NB4 (cell line): ENCODE results near the genes AP3S2, CIB1 and CRTC3.

DNA sequence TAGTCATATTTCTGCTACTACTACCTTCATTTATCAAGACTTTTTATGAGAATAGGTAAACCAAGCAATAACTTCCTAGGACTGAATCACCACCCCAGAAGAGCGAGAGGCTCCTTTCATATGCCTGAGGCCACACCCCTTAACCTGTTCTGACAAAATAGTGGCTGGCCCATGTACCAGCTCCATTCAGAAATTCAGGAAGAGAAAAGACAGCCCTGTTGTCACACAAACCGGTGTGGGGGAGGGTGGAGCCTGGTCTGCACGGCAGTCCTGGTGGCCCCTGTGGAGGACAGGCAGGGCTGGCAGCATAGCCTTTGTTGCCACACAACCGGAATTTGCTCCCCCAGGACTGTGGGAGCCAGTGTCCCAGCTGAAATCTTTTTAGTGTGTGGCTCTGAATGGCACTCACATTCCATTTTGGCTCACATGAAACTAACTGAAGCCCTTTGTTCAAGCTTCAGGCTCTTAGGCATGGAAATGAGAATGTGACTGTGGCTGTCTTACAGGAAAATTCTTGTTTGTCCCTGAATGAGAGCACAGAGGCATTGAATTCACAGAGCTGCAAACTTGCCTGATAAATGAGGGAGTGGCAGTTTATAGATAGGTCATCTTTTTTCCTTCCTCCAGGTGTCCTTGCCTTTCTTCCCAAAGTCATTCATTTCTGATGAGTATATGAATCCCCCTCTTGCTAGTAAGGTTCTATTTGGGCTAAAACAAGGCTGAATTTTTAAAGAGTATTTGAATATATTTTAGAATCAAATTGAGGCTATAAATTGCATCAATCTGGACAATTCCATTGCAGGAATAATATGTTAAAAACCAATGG, 23.7 kb downstream of the RLBP1 start:
- RRBS: 71% methylated on average over 3 of the region's 4 CpGs

DNA sequence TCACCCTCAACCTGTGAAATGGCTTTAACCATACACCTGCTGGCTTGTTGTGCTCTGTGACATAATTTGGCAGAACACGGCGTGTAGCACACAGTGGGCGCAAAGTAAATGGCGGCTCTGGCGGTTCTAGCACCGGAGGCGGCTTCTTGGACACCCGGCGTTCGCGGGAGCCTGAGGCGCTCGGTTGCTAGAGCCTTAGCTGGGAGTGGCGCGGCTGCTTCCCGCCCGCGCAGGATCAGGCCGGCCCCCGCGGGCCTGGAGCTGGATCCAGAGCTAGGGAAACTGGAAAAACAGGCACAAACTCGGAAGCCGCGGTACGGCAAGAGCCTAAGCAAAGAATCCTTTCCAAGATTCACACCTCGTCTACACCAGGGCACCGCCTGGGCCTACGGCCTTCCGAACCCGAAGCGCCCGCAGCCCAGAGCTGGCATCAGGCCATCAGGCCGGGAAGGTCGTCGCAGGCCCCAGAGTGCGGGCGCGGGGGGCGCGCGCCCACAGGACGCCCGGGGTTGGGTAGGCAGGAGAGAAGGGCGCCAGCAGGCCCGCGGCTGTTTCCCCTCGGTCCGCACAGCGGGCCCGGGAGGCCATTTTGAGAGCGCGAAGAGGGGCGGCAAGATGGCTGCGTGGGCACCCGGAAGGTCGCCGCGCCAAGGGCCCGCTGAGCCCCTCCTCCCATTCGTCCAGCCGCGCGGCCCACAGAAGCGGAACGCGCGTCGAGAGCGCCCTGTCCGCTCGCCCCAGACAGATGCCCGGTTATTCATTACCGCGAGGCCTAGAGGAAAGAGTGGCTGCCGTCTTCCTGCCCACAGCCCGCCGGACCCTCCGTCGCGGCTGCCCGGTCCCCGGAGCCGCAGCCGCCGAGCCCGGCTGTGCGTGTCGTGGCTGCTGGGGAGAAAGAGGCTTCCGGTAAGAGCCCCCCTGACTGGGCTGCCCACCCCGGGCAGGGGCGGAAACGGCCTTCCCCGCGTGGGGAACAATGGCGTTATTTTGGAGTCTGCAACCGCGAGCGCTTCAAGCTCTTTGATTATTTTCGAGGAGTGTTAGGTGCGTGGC, 44.1 kb upstream of the POLG start:
- RRBS: 97% methylated on average over 29 of the region's 100 CpGs

- RRBS: no CpG with 5 or more reads among the region's 31 CpGs
Observed at GRCh38 chr15:89631533-89632479, 23.5 kb downstream of the KIF7 start.

GRCh38 chr15:89669751-89670311, 9.3 kb downstream of the PLIN1 start:
- RRBS: no CpG with 5 or more reads among the region's 15 CpGs

- RRBS: no CpG with 5 or more reads among the region's 8 CpGs
Observed at GRCh38 chr15:89874873-89875340, 18.9 kb downstream of the AP3S2 start.

GRCh38 chr15:89893503-89894626, at the start of gene AP3S2:
Gene AP3S2, minus strand, starts transcription at chr15:89893994.
- RRBS: 1% methylated on average over 37 of the region's 73 CpGs

DNA sequence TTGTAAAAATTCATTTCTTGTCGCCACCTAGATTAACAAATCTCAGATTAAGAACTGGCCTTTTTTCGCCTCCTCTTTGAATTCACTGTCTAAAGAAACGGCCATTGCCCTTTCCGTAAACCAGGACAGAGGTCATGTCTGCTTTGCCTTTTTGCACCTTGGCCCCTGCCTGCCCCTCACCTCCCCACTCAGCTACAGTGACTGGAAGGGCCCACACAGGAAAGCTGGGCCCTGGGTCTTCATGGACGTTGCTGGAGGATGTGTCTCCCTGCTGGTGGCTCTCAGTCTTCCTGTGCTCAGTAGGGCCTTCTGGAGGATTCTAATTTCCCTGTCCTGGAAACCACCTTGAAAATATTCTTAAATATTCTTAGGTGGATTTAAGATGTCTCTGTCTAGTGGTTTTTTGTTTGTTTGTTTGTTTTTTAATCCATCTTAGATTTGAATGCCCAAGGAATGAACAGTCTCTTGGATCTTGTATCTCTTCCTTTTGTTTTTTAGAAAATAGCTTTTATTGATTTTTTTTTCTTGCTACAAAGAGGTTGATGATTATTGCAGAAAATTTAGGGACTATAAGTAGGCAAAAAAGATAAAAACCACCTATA, 17.5 kb downstream of the ZNF710 start:
- RRBS: no CpG with 5 or more reads among the region's 5 CpGs

DNA sequence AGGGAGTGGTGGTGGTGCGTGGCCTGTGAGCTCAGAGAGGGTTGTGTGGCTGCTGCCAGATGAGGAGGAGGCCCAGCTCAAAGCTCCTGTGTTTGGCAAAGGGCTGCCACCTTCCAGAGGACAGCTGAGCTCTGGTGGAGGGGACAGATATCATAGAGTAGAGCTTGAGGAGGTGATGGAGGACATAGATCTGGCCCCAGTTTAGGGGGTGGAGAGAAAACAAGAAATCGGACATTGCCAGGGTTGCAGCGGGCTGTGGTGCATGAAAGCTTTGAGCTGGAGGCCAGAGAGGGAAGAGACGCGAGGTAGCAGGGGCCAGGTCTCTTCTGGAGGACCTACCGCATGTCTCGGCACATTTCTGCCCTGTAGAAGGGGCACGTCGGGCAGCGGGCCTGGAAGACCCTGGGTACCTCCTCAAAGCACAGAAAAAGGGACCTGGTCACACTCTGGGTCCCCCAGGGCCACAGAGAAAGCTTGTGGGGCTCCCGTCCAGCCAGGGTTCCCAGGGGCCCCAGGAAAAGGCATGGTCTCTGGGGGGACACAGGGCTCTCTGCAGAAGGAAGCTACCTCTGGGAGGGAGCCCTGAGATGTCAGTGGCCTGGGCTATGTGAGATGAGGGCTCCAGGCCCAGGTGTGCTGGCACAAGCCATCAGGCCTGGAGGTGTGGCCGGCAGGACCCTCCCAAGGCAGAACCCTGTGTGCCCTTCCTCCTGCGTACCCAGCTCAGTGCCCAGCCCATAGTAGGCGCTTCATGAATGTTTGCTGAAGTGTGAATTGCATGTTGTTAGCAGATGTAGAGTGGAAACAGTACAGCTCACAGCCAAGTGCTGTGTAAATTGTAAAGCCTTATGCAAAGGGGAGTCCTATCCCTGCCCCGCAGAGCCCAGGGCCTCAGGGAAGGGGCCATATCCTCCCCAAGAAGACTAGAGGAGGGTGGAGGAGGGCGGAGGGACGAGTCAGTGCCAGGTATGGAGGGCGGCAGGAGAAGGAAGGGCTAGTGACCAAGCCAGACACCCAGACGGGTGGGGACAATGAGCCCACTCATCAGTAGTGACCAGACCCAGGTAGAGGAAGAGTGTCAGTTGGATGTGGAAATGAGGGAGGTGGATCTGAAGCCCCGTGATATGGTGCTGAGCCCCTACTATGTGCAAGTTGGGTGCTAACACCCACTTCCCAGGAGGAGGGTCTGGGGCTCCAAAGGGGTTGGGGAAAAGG, 44.8 kb downstream of the ZNF710 start:
- RRBS: no CpG with 5 or more reads among the region's 20 CpGs

GRCh38 chr15:90046764-90047501, 45.8 kb downstream of the ZNF710 start:
- RRBS: no CpG with 5 or more reads among the region's 14 CpGs

DNA sequence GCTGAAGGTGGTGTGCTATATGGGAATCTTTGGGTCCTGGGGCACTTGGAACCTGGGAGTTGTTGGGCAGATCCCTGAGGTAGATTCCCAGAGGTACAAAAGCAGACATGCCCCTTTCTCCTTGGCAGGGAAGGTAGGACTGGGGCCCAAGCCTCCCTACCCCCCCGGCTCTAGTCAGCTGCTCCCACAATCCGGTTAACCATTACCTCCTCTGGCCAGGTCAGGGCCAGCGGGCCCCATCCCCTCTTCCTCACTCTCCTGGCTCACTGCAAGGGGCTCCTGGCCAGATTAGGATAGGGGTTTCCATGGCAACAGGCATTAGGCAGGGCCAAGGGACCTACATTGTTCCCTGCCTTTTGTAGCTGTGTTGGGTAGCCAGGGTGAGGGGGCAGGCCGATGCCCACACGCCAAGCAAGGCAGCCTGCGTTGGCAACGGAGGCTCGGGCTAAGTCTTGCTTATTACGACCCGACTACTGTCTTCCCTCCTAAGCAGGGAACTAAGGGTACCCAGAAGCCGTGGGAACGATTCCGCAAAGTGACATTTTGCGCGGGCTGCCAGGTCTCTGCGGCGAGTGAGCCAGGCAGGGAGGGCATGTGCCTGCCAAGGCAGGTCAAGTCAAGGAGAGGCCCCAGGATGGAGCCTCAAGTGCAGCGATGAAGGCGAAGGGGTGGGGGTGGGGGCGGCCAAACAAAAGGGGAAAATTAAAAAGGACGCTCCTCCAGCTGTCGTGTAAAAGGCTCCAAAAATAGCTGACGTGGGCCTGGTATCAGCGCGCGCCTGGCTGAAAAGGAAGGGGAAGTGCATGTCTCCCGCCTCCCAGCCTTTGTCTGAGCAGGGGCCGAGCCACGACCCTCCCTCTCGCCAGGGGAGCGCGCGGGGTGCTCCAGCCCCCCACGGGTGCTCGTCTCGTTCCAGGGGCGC, 994 bp downstream of the IDH2 start:
- RRBS: no CpG with 5 or more reads among the region's 37 CpGs

DNA sequence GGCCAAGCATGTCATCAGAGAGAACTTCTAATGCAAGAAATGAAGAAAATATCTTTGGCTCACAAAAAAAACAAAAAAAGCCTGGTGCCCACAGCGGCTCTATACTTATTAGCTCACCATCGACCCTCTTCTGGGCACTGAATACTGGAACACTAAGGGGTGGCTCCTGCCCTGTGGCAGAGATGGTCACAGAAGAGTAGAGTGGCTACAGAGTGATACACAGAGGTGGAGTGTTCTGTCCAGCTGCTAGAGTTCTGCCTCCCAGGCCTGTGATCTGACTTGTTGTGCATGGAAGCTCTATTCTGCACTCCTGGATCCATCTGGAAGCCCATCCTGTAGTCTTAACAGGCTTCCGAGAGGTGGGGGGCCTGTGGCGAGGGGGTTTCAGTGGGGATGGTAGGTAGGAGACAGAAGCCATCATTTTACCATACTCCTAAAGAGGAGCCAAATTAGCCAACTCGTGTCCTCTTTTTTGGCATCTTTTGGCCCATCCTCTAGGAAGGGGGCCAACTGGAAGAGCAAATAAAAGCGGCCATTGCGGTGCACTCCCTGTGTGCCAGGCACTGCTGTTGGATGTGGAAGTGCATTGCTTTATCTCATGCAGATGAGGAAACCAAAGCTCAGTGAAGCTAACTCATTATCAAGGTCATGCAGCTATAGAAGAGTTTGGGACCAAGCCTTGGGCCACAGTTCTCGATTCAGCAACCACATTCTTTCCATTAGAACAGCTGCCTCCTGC, 6.0 kb downstream of the SEMA4B start:
- RRBS: no CpG with 5 or more reads among the region's 8 CpGs

GRCh38 chr15:90210390-90210850, 9.3 kb downstream of the SEMA4B start:
- RRBS: no CpG with 5 or more reads among the region's 12 CpGs

DNA sequence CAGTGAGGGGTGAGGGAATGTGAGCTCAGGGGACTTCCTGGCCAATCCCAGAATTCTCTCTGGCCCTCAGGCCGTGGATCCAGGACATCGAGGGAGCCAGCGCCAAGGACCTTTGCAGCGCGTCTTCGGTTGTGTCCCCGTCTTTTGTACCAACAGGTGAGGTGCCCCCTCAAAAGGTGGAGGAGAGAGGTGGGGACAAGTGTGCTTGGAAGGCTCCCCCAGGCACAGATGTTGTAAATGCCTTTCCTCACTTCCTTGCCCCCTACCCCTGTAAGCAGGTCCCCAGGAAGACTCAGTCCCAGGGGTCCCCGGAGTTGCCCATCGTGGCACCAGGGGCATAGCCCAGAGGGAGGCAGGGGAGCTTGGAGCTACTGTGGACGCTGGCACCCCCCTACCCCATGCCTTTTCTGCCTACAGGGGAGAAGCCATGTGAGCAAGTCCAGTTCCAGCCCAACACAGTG, 6.2 kb downstream of the CIB1 start:
- RRBS: no CpG with 5 or more reads among the region's 10 CpGs

DNA sequence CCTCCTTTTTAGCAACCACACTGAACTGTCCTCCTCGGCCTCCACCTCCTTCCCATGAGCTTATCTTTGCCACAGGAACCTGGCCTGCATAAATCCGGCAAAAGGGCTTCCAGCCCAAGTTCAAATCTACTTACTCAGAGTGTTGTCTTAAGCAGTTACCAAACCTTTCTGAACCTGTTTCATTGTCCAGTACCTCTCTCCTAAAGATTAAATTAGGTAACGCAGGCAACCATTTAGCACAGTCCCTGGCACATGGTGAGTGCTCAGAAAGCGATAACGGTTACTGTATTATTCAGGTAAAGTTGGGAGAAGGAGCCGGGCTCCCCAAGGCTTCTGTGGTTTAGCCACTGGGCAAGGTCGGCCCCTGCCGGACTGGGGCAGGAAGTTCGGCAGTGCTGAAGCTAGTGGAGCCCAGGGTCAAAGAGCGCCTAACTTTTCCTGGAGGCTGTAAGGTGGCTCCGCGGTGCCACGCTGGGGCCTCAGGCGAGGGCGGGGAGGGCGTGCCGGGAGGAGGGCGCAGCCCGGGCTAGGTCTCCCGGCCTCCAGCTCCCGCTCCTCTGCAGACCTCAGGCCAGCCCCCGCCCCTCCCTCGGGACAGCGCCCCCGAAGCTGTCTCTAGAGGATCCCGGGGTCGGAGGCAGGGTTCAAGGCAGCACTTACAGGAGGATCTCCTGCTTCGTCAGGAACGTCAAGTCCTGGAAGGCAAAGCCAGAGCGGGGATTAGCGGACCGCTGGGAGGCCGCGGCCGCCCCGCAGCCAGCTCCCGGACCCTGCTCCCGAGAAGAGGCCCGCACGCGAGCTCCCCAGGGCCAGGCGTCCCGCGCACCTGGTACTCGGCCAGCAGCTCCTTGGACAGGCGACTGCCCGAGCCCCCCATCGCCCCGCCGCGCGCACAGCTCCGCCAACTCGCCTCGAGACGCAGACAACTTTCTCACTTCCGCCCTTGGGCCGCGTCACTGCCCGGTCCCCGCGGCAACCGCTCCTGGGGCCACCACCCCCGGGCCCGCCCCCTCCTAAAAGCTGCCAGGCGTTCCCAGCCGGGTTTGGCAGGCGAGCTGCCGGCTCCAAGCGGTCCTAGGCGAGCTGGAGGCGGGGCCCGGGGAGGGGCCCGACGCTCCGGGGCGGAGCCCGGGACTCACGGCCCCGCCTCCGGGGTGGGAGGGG, at the start of gene CIB1:
Gene CIB1, minus strand, starts transcription at position 933 of the 1,164 bp plus-strand sequence.
- RRBS: 2% methylated on average over 20 of the region's 81 CpGs

DNA sequence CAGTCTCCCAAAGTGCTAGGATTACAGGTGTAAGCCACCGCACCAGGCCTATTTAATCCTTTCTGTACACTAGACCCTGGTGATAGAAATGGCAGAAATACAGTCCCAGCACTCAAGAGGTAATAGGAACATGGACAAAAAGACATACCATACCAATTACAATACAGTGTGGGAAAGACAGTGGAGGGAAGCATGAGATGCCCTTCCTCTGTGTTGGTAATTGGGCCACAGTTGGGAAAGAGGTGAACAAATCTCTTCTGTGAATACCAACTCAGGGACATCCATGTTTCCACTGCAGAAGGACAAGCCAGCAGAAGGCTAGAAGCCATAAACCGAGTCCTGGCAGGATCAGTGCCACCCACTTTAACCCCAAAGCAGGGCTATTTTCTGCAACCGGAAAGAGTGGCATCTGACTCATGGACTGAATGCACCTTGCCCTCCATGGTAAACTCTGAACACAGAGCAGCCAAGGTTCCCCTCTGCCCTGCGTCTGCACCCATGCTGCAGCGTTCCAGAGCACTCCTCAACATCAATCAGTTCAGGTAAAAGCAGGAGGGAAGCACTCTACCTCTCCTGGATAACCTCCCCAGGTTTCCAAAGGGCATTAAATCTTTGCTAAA, 940 bp upstream of the NGRN start:
- RRBS: no CpG with 5 or more reads among the region's 5 CpGs

DNA sequence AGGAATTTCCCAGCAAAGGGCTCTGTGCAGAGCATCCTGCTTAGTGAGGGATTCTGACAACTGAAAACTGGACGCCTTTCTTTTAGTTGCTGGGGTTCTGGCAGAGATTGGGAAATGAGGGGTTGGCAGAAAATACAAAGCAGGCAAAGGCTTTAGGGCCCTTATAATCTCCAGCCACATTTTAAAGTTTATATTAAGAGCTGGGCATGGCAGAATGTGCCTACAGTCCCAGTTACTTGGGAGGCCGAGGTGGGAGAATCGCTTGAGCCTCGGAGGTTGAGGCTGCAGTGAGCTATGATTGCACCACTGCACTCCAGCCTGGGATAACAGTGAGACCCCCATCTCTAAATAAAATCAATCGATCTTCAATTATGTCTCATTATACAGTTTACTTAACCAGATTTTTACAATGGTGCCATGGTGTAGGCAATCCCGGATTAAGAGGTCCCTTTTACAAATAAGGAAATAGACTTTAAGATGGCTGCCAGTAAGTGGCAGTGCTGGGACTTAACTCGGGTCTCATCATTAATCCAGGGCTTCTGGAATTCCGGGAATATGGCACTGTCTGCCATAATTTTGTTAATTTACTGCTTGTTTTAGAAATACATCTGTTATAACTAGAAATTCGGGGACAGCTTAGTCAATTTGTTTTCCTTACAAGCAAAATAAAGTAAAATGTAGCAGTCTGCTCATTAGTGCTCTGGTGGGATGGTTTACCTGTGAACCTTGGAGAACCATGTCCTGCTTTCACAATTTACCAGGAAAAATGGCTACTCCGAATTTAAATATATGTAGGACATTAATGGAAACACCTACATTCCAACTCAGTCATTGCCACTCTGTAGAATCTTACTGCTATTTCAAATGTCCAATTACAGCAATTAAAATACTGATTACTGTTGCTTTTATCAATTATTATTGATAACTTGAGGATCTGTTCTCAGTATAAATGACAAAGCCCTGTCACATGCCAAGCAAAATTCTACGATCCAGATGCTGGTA, 7.2 kb downstream of the NGRN start:
- RRBS: 100% methylated on average over 2 of the region's 11 CpGs

- RRBS: 1% methylated on average over 62 of the region's 143 CpGs
Observed at GRCh38 chr15:90529735-90530748, at the start of gene CRTC3. Gene CRTC3, plus strand, starts transcription at chr15:90529923.

- RRBS: no CpG with 5 or more reads among the region's 10 CpGs
Observed at GRCh38 chr15:90559938-90560763, 30.4 kb downstream of the CRTC3 start.

- RRBS: no CpG with 5 or more reads among the region's 2 CpGs
Observed at GRCh38 chr15:90581105-90581379, 51.3 kb downstream of the CRTC3 start.

DNA sequence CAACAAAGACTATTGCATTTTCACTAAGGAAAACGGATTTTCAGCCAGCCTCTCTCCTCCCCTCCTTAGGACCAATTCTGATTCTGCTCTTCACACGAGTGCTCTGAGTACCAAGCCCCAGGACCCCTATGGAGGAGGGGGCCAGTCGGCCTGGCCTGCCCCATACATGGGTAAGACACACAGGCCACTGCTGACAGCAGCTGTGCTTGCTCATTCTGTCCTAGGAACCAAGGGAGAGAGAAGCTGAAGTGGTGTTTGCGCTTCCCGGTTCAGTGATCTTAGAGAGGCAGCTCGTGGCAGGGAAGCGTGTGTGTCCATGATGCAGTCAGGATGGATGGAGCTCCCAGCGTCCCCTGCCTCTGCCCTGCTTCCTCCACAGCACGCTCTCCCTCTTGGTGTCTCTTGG, 77.6 kb downstream of the CRTC3 start:
- RRBS: no CpG with 5 or more reads among the region's 9 CpGs